Duodenum (tissue), 1 donor: Measurements from ENCODE around the genes TAGLN, TMPRSS4 and MPZL2.

DNA sequence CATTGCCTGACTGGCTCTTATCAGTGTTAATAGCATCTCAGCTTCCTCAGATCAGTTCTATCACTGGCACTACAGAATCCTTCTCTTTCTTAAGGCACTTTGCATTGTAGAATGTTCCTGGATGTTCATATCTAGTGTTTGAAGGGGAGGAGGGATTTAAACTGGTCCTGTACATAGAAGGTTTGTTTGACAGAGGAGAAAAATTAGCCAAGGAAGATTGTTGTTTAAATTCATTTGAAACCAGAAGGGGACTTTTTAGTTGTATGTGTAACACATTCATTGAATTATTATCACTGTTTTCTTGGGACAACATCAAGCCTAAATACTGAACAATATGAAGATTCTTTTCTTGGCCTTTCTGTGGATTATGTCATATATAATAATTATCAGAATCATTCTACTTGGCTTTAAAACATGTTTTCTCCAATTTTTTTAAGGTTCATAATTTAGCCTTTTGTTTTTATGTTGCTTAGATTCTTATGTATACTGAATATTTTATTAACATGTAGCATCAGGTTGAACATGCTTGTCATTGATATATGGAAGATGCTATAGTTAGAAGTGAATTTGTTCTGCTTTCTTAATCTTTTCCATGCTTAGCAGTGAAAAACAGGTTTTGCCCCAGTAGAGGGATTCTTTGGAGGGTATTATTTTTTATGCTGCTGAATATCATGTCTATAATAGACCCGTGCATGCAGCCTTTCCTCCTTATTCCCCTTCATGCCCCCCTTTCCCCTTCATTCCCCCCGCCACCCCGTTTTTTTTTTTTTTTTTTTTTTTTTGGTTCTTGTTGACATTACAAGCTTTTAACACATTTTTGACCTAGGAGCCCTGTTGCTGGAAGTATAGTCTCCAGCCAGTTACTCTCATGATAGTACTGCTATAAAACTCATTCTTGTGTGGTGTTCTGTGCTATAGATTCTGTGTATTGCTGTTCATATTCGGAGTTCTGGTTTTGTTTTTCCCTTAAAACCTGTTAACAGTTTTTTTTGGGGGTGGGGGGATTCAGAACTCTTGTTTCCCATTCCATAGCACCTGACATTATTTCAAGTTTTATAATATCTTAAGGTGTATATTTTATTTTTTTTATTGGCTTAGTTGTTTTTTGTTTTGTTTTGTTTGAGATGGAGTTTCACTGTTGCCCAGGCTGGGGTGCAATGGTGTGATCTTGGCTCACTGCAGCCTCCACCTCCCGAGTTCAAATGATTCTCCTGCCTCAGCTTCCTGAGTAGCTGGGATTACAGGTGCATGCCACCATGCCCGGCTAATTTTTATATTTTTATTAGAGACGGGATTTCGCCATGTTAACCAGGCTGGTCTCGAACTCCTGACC, 10.4 kb upstream of the SIDT2 start:
- PRO-cap = no peak

DNA sequence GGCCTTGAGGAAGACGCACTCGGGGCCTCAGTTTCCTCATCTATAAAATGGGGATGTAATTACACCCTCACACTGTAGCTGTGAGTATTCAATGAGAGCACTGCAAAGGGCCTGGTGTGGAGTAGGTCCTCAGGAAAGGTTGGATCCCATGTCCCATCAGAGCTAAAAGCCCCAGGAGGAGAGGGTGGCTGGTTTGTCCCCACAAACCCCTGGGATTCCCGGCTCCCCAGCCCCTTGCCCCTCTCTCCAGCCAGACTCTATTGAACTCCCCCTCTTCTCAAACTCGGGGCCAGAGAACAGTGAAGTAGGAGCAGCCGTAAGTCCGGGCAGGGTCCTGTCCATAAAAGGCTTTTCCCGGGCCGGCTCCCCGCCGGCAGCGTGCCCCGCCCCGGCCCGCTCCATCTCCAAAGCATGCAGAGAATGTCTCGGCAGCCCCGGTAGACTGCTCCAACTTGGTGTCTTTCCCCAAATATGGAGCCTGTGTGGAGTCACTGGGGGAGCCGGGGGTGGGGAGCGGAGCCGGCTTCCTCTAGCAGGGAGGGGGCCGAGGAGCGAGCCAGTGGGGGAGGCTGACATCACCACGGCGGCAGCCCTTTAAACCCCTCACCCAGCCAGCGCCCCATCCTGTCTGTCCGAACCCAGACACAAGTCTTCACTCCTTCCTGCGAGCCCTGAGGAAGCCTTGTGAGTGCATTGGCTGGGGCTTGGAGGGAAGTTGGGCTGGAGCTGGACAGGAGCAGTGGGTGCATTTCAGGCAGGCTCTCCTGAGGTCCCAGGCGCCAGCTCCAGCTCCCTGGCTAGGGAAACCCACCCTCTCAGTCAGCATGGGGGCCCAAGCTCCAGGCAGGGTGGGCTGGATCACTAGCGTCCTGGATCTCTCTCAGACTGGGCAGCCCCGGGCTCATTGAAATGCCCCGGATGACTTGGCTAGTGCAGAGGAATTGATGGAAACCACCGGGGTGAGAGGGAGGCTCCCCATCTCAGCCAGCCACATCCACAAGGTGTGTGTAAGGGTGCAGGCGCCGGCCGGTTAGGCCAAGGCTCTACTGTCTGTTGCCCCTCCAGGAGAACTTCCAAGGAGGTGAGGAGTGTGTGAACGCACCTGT, at the start of gene TAGLN:
Gene TAGLN, plus strand, starts transcription at position 622 of the 1,106 bp plus-strand sequence.
- PRO-cap = bidirectional peak, plus-strand start at position 622 of the sequence, minus-strand start at position 336 of the sequence

- PRO-cap = no peak
Measured at GRCh38 chr11:117206661-117207349, 7.6 kb downstream of the TAGLN start.

DNA sequence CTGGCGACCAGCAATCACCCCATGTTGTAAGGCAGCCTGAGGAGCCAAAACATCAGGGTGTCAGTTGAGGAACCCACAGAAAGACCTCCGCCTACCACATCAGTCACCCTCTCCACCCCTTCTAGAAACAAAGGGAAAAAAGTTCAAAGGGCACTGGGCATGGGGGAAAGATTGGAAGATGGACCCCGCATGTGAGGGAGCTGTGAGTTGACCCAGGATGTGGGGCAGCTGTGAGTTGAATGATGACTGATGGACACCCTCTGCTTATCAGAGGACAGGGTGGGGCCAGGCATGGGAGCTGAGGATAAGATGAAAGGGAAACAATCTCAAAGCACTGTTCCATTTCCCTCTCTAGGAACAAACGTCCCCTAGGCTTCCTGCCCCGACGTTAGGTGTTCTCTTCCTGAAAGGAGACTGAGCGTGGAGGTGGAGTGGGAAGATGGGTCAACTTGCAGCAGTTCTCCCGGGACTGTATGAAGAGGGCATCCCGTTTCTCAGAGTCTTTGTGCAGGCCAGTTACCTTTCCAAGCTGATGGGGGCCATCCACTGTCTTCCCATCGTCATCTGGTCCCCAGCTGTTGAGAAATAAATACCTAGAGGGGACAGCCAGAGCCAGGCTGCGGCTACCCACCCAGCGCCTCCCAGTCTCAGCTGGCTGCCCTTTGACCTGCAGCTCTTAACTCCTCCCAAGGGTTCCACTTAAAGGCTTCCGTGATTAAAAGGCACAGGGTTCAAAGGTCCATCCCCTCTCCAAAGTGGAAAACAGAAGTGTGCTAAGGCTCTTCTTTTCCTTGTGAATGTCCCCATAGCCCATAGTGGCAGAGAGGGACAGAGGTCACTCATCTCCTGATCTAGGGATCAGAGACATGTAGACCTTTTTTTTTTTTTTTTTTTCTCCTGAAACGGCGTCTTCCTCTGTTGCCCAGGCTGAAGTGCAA, 7.4 kb downstream of the PCSK7 start:
- PRO-cap = bidirectional peak, plus-strand start at position 727 of the sequence, minus-strand start at position 649 of the sequence

DNA sequence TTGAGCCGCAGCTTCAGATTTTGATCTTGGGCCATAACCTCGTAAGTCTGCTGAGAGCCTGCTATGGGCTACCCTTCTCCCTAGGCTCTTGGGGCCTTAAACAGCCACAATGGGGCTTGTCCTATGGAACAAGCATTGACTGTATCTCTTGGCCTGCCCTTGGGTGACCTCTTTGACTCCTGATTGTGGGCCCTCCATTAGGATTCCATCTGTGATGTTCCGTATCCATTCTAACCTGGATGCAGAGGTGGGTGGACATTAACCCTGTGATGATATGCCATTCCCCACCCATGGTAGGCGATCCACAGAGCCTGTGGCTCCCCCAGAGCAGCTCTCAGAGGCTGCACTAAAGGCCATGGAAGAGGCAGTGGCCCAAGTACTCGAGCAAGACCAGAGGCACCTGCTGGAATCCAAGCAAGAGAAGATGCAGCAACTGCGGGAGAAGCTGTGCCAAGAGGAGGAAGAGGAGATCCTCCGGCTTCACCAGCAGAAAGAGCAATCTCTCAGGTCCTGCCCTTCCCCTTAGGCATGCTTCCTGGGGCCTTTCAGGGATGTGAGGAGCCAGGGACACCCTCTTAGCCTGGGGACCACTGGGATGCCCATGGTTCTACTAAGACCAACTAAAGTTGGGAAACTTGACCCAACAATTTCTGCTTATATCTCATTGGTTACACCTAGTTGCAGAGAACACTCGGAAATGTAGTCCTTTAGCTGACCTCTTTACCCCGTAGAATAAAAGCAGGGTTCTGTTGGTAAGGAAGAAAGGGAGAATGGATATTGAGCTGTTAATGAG, 59.4 kb downstream of the CEP164 start:
- PRO-cap = no peak

- PRO-cap = no peak
Measured at GRCh38 chr11:117879844-117880421, 3.5 kb upstream of the FXYD6 start.

DNA sequence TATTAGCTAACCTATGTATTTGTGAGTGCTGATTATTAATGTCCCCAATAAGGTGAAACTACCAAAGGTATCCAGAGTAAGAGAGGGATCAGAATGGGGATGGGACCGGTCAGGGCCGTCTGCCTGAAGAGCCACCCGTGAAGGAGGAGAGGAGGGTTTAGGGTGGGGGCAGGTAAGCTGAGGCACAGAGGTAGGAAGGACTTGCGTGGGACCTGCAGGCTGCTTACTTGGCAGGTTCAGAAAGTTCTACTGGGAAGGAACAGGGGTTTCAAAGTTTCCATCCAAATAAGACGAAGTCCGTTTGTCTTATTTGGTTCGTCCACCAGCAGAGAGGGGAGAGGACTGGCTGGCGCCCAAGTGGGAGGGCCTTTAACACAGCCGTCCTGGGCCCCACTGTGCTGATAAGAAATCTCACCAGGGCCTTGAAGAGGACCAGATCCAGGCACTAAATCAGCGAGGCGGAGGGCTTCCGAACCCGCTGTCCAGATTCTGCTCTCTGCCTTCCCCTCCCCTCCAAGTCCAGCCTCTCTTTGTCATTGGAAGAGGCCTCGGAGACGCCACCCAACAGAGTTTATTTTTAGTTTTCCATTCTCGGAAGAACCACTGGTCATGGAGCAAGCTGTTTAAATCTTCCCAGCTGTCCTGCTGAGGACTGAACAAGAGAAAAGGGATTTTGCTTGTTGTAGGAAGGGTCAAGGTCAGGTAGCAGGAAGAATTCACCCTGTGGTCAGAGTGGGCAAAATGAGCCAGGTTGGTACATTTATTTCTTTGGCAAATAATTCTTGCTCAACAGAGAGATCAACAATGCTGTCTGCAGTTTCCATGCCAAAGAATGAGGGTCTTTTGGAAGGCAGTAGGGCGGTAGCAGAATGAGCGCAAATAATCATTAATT, 9.3 kb upstream of the FXYD6 start:
- PRO-cap = no peak

- PRO-cap = no peak
Measured at GRCh38 chr11:117999614-118000482, 13.7 kb downstream of the IL10RA start.

GRCh38 chr11:118076397-118077523, at the start of gene TMPRSS4:
Gene TMPRSS4 (plus strand): TSS chr11:118077078.
- PRO-cap = unidirectional peak, plus-strand start at chr11:118077015; unidirectional peak, plus-strand start at chr11:118077074

- PRO-cap = bidirectional peak, plus-strand start at chr11:118079750, minus-strand start at chr11:118079575
Measured at GRCh38 chr11:118079457-118080211, 2.8 kb downstream of the TMPRSS4 start.

DNA sequence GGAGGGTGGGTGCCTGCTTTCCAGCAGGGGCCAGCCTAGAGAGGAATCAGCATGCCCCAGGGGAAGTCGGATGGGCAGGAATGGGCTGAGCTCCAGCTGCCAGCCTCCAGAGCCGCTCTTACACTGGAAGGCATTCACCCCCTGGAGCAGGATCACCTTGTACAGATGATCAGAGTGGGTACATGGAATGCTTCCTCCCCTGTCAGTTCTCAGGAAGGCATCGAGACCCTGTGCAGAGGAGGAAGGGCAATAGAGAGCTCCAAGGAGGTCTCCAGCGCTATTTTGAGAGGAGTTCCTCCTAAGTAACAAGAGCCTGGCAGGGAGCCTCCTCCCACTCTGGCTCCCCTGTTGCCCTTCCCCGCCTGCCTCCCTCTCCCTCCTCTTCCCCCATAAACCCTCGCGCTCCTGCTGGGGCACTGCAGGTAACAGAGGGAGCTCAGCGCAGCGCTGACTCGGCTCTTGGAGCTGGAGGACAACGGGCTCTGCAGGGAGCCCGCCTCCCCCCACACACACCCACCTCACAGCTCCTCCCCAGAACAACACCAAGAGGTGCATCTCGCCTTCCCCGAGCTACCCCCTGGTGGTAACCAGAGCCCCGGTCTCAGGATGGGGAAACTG, 3.7 kb upstream of the SCN4B start:
- PRO-cap = no peak

DNA sequence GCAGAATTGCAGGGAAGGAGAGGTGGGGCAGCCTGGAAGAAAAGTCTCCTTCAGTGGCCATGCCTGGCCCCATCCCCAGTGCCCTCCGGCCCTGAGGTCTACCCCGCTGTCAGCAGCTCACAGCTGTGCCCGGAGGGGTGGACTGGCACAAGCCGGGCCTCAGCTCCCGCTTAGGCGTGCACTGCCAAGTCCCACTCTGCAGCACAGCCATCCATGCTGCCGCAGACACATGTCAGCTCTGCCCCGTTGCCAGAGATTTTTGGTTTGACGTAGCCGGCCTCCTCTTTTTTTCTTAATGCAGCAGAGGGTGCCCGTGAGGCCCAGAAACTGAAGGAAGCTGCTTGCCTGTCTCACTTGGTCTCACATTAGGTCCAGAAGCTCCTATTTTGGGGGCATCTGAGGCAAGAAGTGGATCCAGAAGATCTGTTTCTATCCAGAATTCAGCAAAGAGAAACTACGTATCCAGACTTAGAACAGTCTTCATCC, 4.0 kb upstream of the SCN2B start:
- PRO-cap = no peak

GRCh38 chr11:118205929-118206344, 18.9 kb downstream of the JAML start:
- PRO-cap = no peak

DNA sequence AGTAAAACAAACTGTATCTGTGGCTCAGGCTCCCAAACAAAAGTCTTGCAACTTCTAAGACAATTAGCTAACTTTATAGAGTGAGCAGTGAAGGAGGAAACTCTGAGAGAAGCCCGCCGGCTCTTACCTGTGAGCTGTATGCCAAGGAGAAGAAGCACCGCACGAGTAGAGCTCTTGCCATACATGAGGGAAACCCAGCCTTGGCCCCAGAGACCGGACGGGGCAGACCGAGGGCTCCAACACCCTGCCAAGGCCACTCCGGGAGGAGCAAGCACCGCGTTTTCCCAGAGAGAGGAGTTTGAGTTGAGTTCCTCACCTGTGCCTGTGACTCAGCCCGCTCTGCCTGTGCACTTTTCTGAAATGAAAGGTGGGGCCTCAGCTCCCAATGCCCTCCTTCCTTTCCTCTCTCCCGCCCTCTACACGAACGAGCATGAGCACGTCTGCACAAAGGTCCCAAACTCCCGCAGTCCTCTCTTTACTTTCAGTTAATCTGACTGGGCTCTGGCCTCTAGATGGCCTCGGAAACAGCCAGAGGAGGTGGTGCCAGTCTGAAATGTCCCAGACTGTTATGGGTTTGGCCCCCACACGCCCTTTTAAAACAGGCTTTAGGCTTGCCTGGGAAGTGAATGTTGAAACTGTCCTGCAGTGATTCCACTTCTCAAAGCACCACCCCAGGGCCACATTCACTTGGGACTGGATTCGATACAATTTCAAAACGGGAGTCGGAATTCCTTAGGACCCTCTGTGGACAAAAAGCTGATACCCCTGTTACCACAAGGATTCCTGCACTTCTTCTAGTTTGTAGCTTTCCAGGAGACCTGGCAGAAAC, at the start of gene MPZL2:
Gene MPZL2, minus strand, starts transcription at position 329 of the 829 bp plus-strand sequence.
- PRO-cap = bidirectional peak, plus-strand start at position 625 of the sequence, minus-strand start at position 326 of the sequence

DNA sequence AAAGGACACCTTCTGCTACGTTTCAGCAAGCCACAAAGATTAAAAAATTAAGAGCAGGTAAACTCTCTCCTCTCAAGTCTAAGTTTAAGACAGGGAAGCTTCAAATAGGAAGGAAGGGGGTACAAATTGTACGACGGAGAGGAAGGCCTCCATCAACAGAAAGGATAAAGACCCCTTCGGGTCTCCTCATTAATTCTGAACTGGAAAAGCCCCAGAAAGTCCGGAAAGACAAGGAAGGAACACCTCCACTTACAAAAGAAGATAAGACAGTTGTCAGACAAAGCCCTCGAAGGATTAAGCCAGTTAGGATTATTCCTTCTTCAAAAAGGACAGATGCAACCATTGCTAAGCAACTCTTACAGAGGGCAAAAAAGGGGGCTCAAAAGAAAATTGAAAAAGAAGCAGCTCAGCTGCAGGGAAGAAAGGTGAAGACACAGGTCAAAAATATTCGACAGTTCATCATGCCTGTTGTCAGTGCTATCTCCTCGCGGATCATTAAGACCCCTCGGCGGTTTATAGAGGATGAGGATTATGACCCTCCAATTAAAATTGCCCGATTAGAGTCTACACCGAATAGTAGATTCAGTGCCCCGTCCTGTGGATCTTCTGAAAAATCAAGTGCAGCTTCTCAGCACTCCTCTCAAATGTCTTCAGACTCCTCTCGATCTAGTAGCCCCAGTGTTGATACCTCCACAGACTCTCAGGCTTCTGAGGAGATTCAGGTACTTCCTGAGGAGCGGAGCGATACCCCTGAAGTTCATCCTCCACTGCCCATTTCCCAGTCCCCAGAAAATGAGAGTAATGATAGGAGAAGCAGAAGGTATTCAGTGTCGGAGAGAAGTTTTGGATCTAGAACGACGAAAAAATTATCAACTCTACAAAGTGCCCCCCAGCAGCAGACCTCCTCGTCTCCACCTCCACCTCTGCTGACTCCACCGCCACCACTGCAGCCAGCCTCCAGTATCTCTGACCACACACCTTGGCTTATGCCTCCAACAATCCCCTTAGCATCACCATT, 35.9 kb downstream of the KMT2A start:
- PRO-cap = no peak

- PRO-cap = no peak
Measured at GRCh38 chr11:118510422-118511407, 16.6 kb upstream of the TTC36 start.

DNA sequence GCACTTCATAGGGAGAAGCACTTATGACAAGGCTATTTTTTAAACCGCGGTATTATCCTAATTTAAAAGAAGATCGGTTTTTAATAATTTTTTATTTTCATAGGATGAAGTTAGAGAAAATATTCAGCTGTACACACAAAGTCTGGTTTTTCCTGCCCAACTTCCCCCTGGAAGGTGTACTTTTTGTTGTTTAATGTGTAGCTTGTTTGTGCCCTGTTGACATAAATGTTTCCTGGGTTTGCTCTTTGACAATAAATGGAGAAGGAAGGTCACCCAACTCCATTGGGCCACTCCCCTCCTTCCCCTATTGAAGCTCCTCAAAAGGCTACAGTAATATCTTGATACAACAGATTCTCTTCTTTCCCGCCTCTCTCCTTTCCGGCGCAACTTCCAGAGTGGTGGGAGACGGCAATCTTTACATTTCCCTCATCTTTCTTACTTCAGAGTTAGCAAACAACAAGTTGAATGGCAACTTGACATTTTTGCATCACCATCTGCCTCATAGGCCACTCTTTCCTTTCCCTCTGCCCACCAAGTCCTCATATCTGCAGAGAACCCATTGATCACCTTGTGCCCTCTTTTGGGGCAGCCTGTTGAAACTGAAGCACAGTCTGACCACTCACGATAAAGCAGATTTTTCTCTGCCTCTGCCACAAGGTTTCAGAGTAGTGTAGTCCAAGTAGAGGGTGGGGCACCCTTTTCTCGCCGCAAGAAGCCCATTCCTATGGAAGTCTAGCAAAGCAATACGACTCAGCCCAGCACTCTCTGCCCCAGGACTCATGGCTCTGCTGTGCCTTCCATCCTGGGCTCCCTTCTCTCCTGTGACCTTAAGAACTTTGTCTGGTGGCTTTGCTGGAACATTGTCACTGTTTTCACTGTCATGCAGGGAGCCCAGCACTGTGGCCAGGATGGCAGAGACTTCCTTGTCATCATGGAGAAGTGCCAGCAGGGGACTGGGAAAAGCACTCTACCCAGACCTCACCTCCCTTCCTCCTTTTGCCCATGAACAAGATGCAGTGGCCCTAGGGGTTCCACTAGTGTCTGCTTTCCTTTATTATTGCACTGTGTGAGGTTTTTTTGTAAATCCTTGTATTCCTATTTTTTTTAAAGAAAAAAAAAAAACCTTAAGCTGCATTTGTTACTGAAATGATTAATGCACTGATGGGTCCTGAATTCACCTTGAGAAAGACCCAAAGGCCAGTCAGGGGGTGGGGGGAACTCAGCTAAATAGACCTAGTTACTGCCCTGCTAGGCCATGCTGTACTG, 3.2 kb upstream of the TTC36 start:
- PRO-cap = no peak

- PRO-cap = no peak
Measured at GRCh38 chr11:118624823-118625255, 17.4 kb downstream of the PHLDB1 start.

- PRO-cap = no peak
Measured at GRCh38 chr11:118631704-118632243, 24.4 kb downstream of the PHLDB1 start.

DNA sequence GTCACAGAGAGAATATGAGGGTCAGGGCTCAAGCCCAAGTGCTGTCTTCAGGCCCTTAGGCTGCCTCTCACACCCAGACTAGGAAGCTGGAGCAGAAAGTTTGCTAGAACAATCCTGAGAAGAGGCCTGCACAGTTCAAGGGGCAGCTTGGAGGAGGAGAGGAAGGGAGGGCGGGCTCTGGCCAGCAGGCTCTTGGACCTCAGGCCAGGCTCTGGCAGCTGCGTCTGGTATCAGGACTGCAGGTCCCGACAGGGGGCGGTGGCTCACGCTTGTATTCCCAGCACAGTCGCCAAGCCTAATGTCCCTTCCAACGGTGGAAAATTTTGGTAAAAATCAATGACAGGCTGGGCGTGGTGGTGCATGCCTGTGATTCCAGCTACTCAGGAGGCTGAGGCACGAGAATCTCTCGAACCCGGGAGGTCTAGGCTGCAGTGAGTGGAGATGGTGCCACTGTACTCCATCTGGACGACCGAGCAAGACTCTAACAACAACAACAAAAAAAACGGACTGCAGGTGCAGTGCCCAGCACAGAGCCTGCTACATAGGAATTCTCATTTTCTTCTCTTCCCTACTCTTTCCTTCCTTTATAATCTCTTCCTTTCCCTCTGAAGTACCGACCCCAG, 491 bp downstream of the TREH start:
- PRO-cap = bidirectional peak, plus-strand start at position 241 of the sequence, minus-strand start at position 201 of the sequence